Bronchus fibroblast of lung (primary cell): Measurements from ENCODE around the genes CCT8, BACH1, KRTAP25-1, KRTAP19-7, KRTAP22-2, KRTAP20-4 and MIS18A.

DNA sequence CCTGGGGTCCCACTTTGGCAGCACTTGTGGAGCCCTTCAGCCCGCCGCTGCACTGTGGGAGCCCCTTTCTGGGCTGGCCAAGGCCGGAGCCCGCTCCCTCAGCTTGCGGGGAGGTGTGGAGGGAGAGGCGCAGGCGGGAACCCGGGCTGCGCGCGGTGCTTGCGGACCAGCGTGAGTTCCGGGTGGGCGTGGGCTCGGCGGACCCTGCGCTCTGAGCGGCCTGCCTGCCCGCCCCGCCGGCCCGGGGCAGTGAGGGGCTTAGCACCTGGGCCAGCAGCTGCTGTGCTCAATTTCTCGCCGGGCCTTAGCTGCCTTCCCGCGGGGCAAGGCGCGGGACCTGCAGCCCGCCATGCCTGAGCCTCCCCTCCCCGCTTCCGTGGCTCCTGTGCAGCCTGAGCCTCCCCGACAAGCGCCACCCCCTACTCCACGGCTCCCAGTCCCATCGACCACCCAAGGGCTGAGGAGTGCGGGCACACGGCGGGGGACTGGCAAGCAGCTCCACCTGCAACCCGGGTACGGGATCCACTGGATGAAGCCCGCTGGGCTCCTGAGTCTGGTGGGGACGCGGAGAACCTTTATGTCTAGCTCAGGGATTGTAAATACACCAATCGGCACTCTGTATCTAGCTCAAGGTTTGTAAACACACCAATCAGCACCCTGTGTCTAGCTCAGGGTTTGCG lies 7.5 kb upstream of the LTN1 start:
- RAMPAGE, long total RNA = no peak

- RAMPAGE, long total RNA = no peak
Observed at GRCh38 chr21:29050425-29050910, 23.0 kb downstream of the CCT8 start.

GRCh38 chr21:29072890-29073778 lies at the start of gene CCT8:
TSS of gene CCT8 (minus strand) at chr21:29073648.
- RAMPAGE, long total RNA = start-site peak on the minus strand at chr21:29073613-29073651, 731 and 342 reads in 2 replicates

GRCh38 chr21:29298170-29298985 lies at the start of gene BACH1:
TSS of gene BACH1 (plus strand) at chr21:29298922.
- RAMPAGE, long total RNA = no peak

GRCh38 chr21:29307906-29308494 lies 9.3 kb downstream of the BACH1 start:
- RAMPAGE, long total RNA = no peak

GRCh38 chr21:30289409-30289742 lies at the start of gene KRTAP25-1:
TSS of gene KRTAP25-1 (minus strand) at chr21:30289514.
- RAMPAGE, long total RNA = no peak

- RAMPAGE, long total RNA = no peak
Observed at GRCh38 chr21:30561054-30561659, at the start of gene KRTAP19-7. TSS of gene KRTAP19-7 (minus strand) at chr21:30561314.

- RAMPAGE, long total RNA = no peak
Observed at GRCh38 chr21:30590275-30590810, at the start of gene KRTAP22-2. TSS of gene KRTAP22-2 (minus strand) at chr21:30590397.

GRCh38 chr21:30620453-30620815 lies at the start of gene KRTAP20-4:
TSS of gene KRTAP20-4 (plus strand) at chr21:30620627.
- RAMPAGE, long total RNA = no peak

GRCh38 chr21:31146810-31147230 lies 108.5 kb upstream of the KRTAP19-8 start:
- RAMPAGE, long total RNA = no peak

DNA sequence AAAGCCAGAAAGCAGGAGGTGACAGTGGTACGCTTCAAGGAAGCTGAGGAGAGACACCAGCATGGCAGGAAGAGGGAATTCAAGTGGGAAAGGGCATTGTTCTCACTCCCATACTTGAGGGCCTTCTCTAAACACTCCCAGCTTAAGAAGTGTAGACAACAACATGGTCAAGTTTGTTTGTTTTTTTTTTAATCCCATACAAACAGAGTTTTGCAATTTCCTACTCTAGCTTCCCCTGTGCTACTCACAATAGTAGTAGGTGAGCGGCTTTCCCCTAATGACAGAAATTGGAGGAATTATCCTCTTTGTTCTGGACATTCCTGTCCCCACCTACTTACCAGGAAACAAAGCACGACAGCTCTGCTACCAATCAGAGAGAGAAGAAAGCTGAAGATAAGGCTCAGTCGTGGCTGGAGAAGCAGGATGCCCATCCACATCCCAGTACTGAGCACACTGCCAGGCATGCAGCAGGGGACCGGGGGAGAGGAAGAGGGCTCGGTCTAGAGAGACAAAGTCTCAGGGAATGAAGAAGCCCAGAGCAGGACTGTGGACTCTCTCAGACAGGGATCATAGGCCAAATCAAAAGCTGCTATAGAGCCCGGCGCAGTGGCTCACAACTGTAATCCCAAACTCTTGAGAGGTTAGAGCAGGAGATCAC lies 134.0 kb upstream of the KRTAP19-8 start:
- RAMPAGE, long total RNA = no peak

DNA sequence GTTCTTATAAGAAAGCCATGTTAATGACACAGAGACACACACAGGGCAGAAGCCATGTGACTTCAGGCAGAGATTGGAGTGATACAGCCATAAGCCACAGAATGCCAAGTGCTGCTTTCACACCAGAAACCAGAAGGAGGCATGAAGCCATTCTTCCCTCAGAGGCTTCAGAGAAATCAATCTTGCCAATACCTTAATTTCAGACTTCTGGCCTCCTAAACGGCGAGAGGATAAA lies 147.4 kb upstream of the KRTAP19-8 start:
- RAMPAGE, long total RNA = no peak

DNA sequence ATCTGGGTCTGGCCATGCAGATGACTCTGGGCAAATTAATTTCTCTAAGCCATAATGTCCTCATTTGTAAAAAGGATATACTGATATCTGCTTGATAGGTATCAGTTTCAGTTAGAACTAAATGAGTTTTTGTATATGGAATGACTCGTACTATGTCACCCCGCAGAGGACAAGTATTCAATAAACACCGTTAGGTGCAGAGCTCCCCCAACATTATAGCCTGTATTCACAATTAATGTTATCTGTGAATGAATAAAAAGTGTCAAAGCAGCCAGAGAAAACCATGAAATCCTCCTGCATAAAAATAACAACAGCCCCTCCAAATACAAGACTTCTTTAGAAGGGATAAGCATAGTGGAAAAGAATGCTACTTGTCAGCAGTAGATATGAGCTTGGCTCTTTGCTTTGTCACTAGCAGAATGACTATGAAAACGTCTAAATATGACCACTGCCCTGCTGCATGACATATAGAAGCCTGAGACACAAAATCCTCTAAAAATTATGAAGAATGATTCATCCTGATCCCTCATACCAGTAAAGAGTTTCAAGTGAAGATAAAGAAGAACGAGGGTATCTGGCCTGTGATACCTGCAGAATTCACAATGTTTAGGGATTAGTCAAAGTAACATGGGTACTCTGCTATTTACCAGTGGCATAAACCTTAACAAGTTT lies 17.7 kb downstream of the SCAF4 start:
- RAMPAGE, long total RNA = no peak

DNA sequence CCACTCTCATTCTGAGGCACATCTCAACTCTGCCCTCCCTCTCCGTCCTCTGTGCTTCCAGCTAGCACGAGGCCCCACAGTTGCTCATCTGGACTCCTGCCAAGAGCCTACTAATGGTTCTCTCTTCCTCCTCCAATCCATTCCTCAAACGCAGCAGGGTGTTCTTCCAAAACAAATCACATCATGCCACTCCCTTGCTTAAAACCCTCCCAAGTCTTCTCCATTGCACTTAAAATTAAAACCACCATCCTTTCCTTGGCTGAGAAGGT lies 49.8 kb upstream of the SCAF4 start:
- RAMPAGE, long total RNA = no peak

GRCh38 chr21:31958213-31958431 lies 85.3 kb downstream of the HUNK start:
- RAMPAGE, long total RNA = no peak

- RAMPAGE, long total RNA = no peak
Observed at GRCh38 chr21:32278462-32279604, at the start of gene MIS18A. TSS of gene MIS18A (minus strand) at chr21:32279049.

GRCh38 chr21:32393494-32394130 lies 800 bp upstream of the URB1 start:
- RAMPAGE, long total RNA = no peak

- RAMPAGE, long total RNA = no peak
Observed at GRCh38 chr21:32410060-32410860, 2.2 kb upstream of the EVA1C start.

DNA sequence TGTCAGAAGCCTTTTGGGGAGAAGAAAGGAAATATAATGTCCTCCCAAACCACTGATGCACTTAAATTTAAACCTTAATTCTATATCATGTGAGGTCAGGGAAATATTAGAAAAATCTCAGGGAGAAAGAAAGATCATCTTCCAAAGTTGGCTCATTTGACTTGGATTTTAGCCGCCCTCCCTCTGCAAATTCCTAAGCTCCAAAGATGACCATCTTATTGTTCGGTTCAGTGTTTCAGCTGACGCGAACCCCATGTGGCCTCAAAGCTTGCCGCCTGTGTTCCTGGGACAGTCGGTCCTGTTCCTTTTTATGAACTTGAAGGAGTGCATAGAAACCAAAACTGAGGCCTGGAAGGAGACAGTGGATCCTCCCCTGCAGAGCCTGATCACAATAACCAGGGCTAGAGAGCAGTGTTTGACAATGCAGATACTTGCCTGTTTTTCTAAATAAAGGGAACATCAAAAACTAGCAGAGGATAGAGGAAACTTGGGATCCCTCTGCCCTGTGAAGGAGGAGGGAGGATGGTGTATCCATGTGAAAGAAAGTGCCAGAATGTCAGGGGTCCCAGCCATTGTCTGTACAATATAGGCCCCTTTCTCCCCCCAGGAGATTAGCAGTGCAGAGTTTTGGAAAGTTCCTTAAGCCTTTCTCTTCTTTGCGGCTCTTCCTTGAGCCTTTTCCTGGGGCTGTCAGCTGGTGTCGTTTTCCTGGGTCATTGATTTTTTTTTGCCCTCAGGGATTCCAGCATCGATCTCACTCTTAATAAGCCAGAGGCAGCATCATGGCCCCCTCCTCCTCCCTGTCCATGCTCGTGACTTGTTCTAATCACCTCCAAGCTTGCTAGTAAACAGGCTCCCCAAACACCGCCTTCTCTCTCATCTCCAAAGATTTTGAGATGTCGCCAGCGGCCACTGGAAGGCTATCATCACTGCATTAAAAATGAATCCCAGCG lies 2.6 kb downstream of the EVA1C start:
- RAMPAGE, long total RNA = no peak

- RAMPAGE, long total RNA = no peak
Observed at GRCh38 chr21:32417565-32418541, 5.3 kb downstream of the EVA1C start.